B cell (primary cell): ENCODE data around the gene CCDC38.

DNA sequence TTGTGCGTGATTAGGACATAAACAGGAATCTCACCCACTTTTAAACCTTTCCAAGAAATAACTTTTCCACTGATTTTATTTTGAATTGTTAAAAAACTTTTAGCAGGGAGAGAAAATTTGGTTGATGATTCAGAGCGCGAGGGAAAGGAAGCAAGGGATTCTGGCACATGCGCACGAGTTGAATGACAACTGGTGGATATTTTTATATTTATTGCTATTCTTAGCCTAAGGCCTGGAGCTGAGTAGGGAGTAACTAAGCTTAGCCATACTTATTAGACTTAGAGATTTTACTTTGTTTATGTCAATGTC, 101.0 kb downstream of the CRADD start:
- PRO-cap = no peak
- CAGE, long polyA plus RNA = no peak

DNA sequence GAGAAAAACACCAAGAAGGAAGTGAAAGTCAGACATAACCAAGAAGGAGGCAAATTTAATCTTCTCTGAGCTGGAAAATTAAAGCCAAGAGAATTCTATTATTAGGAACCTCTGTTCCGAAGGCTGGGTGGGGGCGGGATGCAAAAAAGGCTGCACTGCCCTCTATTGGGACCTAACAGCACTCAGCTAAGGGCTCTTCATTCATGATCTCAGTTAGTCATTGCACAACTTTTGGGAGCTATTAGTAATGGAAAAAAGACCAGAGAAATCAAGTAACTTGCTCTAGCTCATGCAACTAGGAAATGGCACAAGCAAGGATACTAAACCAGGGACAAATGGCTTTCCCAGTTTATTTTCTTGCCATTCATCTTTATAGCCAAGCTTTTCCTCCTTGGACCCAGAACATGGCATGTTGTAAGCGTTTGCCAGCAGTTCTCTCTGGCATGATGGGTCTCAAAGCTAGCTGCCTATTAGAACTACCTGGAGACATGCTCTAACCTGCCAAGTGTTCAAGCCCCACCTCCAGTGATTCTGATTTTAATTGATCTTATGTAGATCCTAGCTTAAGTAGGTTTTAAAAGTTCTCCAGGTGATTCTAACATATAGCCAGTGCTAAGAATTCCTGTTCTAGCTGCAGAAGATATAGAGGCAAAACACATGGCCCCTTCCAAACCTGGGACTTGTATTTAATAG, 72.9 kb upstream of the PLXNC1 start:
- PRO-cap = no peak
- CAGE, long polyA plus RNA = no peak

GRCh38 chr12:94148997-94149539, 691 bp downstream of the PLXNC1 start:
- PRO-cap = no peak
- CAGE, long polyA plus RNA = no peak

GRCh38 chr12:94186819-94187349, 38.5 kb downstream of the PLXNC1 start:
- PRO-cap = no peak
- CAGE, long polyA plus RNA = no peak

DNA sequence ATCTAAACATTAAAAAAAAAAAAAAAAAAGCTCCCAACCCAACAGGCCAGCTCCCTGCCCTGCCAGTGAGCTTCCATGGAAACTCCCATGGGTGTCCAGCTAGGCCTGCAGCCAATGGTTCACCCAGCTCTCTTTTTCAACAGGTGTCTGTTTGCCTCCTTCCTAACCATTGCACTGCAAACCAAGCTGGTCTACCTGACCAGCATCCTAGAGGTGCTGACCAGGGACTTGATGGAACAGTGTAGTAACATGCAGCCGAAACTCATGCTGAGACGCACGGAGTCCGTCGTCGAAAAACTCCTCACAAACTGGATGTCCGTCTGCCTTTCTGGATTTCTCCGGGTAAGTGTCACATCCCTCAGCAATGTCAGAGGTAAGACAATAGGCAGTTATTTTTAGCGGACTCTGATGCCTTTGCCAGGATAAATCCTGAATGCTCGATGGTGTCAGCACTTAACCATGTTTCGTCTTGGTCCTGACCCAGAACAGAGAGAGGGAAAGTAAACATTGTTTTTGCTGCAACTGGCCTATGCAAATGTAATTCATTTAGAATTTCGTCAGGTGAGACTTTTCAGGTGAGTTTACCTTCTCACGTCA, 112.2 kb downstream of the PLXNC1 start:
- PRO-cap = no peak
- CAGE, long polyA plus RNA = no peak

GRCh38 chr12:94263915-94264454, 115.6 kb downstream of the PLXNC1 start:
- PRO-cap = no peak
- CAGE, long polyA plus RNA = no peak

DNA sequence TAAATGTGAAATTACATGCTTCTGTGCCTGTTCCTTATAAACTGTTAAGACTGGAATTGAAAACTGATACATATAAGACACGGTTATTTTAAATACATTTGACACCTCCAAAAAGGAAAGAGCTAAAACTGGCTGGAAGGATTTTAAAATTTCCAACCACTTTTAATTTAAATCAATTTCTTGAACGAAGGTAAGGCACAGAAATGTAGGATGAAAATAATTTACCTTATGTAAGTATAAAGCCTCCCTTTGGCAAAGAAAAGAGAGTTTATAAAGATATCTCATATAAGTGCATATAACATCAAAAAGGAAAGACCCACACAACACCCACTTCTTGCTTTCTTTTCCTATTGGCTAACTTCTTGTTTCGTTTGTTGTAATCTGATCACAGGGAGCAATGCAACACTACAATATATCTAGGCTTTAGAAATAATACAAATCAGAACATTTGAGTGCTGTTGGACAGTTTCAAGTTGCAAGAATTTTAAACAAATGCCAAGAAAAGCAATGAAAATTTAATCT, 1.4 kb downstream of the FGD6 start:
- PRO-cap = no peak
- CAGE, long polyA plus RNA = no peak

DNA sequence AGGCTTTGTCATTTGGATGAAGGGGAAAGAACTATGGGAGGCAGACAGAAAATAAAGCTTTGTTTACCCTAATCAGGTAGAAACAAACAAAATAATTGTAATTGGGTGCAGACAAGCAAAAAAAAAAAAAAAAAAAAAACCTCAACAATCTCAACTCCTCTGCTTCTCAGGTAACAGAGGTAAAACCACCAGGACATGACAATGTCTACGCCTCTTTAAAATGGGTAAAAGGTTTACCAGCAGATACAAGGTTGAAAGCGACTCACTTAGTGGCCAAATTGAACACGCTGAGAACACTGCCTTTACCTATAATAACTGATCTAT, 752 bp downstream of the FGD6 start:
- PRO-cap = no peak
- CAGE, long polyA plus RNA = no peak

DNA sequence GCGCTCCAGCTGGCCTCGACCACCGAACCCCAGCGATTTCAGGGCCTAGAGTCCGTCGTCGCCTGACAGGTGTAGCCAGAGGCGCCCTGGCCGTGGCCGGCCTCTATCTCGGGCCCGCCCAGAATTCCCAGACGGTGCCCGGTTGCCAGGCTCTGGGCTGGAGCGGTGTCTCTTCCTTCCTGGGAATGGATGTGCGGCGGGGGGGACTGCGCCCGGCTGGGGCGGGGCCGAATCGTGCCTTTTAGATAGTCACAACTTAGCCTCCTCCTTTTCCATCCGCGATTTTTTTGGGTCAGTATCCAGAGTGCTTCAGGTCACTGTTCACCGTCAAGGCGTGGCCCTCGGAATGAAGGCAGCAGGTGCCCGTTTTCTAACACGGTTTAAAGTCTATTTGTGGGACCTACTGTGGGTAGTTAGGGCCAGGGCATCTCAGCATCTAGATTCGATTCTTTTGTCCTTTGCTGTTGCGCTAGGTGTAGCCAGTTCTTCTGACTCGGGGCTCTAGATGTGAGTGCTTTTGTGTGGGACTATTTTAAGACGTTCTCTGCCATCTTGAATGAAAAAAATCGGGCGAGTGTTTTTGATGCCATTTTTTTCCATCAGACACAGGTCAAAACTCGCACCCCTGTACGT, 496 bp downstream of the VEZT start:
- PRO-cap = bidirectional peak, plus-strand start at position 590 of the sequence, minus-strand start at position 490 of the sequence
- CAGE, long polyA plus RNA = no peak

- PRO-cap = no peak
- CAGE, long polyA plus RNA = no peak
Observed at GRCh38 chr12:95300090-95301118, 82.8 kb downstream of the VEZT start.

DNA sequence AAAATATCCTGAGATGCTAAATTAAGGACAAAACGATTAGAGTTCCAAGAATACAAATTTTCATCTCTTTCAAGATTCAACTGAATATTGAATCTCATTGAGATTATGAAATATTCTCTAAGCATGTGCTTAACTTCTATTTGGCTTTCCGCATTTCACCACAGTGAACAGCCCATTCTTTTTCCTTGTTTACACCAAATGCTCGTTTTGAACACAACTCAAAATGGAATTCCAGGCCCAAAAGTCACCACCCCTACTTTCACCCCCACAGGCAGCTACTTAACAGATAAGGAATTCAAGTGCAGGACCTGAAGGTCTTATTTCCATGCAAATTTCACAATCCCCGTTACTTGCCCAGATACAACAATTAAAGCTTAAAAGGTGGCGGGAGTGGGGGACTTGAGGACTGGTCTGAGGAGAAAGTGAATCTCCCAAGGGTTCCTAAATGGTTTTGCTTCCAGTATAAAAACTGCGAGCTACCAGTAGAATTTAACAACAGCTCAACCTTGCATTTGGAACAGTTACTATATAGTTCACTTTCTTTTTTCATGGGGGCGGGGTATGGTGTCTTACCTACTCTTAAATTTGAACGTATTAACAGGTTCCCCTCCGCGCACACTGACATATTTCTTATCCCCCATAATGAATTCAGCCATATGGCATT, 3.7 kb downstream of the USP44 start:
- PRO-cap = bidirectional peak, plus-strand start at position 592 of the sequence, minus-strand start at position 566 of the sequence
- CAGE, long polyA plus RNA = no peak

DNA sequence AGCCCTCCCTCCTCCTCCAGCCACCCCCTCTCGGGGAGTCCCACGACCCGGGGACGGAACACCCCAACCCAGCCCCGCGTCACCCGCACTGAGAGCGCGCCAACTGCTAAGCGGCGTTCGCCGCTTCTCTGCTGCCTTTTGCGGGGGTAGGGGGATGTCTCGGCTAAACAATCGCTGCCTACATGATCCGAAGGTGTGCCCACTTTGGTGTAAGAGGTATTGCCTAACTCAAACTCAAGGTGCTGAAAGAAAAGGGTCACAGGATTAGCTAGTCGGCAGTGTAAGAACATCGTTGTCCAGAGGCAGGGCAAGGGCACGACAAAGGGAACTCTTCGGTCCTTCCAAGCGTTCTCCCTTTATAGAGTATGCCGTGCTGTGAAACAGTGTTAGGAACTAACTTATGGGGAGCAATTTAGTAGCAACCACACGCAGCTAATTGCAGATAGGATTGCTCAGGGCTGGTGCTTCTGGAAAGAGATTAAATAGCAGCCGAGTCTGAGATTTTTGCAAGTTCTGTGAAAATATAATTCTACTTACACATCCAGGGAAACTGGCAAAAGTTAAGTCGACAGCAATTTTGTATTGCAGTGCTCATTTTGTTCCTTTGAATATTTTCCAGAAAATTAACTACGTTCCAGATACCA, 790 bp upstream of the NTN4 start:
- PRO-cap = no peak
- CAGE, long polyA plus RNA = no peak

DNA sequence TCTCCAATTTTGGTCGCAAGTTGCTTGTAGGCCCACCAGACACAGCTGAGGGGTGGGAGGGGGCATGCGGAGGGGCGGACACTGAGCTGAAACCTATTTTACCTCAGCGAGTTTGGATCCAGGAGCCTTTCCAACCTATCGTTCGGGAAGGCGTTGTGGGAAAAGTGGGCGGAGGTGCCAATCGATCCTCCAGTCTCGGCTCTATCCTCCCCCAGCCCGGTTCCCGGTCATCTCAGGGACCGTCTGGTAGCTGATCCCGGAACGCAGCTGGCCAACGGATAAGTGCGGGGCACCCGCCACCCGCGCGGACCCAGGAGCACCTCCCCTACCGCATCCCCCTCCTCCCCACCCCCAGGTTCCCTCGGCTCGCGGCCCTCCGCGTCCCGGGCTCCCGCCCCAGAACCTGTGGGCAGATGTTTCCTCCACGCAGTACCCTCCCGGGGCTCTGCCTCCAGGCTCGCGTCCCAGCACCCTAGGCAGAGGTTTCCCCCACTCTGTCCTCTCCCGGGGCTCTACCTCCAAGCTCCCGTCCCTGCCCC, at the start of gene CCDC38:
Gene CCDC38 (minus strand): TSS at position 286 of the 539 bp plus-strand sequence.
- PRO-cap = no peak
- CAGE, long polyA plus RNA = no peak

GRCh38 chr12:96209933-96211110, 16.1 kb downstream of the ELK3 start:
- PRO-cap = no peak
- CAGE, long polyA plus RNA = no peak

- PRO-cap = no peak
- CAGE, long polyA plus RNA = no peak
Observed at GRCh38 chr12:96237503-96238254, 43.5 kb downstream of the ELK3 start.

DNA sequence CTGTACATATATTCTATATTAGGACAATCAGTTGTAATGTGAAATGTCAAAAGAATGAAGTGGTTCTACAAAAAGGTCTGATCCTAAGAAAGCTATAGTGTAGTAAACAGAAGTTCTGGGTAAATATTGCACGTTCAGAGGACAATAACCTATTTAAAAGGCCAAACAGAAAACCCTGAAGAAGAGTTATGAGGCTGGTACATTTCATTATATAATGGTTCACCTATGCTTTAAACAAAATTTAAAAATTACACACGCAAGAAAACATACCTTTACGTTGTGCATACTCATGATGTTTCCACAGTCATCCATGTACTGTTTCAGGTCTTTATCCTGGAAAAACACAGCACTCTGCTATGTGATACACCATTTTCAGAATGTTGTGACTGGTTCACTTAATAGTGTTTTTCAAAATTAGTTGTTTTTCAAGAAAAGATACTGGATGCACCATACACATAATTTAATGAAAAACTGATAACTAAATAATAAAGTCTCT, 102.9 kb downstream of the ELK3 start:
- PRO-cap = no peak
- CAGE, long polyA plus RNA = no peak

GRCh38 chr12:96315609-96316652, 84.3 kb downstream of the CDK17 start:
- PRO-cap = bidirectional peak, plus-strand start at chr12:96316057, minus-strand start at chr12:96315901; unidirectional peak, minus-strand start at chr12:96316320
- CAGE, long polyA plus RNA = no peak

DNA sequence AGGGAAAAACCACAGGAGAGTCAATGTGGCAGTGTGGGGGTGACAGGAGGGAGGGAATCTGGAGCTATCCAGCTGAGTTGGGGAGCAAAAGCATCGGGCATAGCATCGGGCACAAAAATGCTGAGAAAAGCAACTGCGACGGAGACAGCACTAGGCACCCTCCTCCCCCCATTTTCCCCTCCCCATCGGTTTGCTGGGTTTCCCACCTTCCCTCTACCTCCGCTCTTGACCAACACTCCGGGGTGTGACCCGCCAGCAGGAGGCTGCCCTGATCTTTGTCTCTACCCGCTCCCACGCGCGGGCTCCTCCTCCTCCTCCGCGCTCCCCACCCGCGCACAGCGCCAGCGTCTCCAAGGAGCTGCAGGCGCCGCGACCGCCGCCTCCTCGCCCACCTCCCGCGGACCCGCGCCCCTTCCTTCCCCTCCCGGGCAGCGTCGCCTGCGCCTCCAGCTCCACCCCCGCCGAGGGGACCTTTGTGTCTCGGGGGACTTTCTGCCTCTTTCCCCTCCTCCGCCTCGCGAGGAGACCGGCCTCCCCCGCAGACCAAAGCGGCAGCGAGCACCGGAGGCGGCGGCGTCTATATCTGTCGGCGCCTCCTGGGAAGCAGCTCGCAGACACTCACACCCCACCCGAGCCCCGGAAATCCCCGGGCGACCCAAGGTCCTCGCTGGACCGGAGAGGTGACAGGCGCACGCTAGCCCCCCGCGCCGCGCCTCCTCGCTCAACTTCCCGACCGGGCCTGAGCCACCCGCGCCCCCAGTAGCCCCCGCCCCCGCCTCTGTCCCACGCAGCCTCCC, 913 bp downstream of the CDK17 start:
- PRO-cap = bidirectional peak, plus-strand start at position 658 of the sequence, minus-strand start at position 475 of the sequence
- CAGE, long polyA plus RNA = no peak

- PRO-cap = unidirectional peak, minus-strand start at chr12:97306221
- CAGE, long polyA plus RNA = no peak
Observed at GRCh38 chr12:97305987-97306498, 399.0 kb downstream of the NEDD1 start.

DNA sequence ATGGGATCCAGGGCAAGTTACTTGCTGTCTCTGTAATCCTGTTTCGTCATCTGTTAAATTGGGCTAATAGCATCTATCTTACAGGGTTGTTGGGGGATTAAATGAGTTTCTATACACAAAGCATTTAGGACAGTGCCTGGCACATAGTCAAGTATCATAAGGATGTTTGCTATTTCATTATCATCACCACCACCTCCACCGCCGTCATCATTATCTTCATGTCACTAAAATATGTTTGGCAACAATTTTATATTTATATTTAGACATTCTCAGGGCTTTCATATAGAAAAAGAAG, 583.3 kb downstream of the NEDD1 start:
- PRO-cap = no peak
- CAGE, long polyA plus RNA = no peak